ENCODE data around the gene THUMPD2.

- RRBS, result no CpG with 5 or more reads among the region's 9 CpGs
These were observed 57.7 kb upstream of the MAP4K3 start for GRCh38 chr2:39494622-39495321.

DNA sequence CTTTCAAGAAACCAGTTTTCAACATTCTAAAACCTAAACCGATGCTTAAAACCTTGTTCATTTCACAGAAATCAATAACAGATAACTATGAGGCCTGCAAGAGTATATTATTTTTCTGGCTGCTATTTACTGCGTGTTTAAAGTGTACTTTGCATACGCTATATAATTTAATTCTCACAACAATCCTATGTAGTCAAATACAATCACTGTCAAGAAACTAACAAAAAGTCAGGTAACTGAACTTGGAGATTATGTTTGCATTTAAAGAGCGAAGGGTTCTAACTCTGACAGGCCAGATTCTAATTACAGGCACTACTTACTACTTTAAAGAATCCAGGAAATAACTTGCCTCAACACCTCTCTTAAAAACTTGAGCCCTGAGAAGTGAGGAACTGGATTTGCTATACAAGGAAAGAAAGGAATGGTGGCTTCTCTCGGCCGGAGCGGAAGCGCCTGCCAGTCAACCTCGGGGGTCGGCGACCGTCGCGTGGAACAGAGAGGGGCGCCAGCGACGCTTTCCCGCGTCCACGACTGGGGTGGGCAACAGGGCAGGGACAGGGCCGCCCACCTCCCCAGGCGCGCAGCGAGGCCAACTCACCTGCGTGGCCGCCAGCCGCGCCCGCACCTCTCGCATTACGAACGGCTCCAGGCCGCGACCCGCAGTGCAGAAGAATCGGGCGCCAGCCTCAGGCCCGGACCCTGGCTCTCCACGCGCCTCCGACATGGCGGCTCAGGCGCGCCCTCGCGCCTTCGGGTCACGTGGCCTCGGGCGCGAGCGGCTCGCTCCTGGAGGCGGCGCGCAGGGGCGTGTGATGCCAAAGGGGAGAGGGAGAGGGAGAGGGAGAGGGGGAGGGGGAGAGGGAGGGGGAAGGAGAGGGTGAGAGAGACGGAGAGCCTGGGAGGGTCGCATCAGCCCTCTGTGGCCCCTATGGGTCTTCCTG lies at the start of gene THUMPD2:
THUMPD2 (minus strand) TSS at position 743 of the 941 bp plus-strand sequence.
- RRBS, result no CpG with 5 or more reads among the region's 59 CpGs

DNA sequence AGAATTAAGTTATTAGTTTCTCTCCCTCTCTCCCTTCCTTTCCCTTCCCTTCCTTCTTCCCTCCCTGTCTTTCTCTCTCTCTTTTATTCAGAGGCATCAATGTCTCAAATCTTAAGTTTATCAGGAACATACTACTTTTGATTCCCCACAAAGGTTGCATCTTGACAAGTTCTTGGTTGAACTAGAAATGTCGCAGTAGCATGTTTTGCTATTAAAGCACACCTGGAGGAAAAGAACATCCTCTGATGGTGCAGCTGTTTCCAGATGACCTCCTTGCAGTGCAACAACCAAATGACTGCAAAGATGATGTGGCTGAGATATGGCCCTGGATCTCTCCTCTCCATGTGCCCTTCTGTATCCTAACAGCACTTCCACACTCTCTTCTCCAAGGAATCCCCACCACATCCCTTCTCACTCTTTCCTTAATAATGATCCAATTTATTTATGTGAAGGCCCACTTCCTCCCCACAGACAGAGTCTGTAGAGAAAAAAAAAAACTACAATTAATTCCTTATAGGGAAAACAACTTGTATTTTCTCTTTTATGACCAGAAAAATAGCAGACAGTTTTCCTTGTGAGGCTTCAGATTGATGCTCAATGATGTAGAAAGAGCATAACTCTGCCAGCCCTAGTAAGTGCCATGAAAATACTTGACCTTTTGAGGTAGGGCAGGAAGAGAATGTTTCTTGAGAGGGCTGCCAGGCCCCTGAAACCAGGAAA lies 127.1 kb downstream of the SLC8A1 start:
- RRBS, result no CpG with 5 or more reads among the region's 1 CpG

- RRBS, result no CpG with 5 or more reads among the region's 3 CpGs
These were observed 50.0 kb downstream of the SLC8A1 start for GRCh38 chr2:40401755-40402362.

DNA sequence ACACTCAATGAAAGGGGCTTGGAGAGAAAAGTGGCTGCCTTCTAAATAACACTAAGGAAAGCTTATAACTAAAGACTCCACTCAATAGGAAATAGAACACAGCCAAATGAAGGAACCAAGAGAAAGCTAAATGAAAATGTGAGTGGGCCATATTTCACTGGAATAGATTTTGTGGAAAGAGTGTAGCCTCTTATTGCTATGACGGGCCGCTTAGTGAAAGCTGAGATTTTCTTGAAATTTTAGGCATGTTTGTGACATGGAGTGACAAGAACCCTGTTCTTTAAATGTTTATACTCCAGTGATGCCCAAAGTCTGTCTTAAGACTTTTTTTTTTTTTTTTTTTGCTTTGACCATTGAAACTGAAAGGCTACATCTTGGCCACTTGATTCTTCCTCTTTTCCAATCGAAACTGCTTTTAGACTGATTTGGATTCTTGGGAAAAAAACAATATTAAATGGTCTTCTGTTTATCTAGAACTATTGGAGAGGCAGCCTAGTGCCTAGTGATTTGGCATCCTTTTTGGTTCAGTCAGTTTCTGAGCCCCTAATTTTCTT lies 2.3 kb upstream of the SLC8A1 start:
- RRBS, result no CpG with 5 or more reads among the region's 3 CpGs

GRCh38 chr2:41610446-41610998 lies 437.3 kb upstream of the PKDCC start:
- RRBS, result no CpG with 5 or more reads among the region's 4 CpGs

GRCh38 chr2:41840481-41841658 lies 207.0 kb upstream of the PKDCC start:
- RRBS, result 3% methylated on average over 10 of the region's 56 CpGs

DNA sequence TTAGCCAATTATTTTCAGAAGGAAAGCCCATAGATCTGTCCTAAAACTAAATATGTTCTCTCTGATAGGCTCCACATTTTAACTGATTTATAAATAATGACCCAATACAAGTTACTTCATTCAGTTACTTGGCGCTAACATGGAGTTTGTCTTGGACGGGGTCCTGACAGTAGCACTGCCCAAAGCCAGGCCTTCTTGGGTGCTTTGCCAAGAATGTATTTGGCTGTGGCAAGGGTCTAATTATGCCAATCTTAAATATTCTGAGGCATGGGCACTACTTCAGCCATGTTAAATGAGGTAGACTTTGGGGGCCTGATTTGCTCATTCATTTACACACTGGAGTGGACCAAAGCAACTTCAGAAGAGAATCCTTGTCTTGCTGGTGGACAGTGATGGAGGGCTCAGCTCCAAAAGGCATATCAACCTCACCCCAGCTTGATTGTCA lies 135.0 kb upstream of the PKDCC start:
- RRBS, result no CpG with 5 or more reads among the region's 2 CpGs

- RRBS, result no CpG with 5 or more reads among the region's 19 CpGs
These were observed 81.2 kb upstream of the PKDCC start for GRCh38 chr2:41966274-41967345.

GRCh38 chr2:42046068-42046448 lies 1.8 kb upstream of the PKDCC start:
- RRBS, result no CpG with 5 or more reads among the region's 6 CpGs

- RRBS, result no CpG with 5 or more reads among the region's 2 CpGs
These were observed 12.8 kb downstream of the PKDCC start for GRCh38 chr2:42060649-42060955.

GRCh38 chr2:42116943-42117370 lies 52.2 kb upstream of the EML4 start:
- RRBS, result no CpG with 5 or more reads among the region's 4 CpGs

GRCh38 chr2:42129105-42129867 lies 39.9 kb upstream of the EML4 start:
- RRBS, result no CpG with 5 or more reads among the region's 4 CpGs

DNA sequence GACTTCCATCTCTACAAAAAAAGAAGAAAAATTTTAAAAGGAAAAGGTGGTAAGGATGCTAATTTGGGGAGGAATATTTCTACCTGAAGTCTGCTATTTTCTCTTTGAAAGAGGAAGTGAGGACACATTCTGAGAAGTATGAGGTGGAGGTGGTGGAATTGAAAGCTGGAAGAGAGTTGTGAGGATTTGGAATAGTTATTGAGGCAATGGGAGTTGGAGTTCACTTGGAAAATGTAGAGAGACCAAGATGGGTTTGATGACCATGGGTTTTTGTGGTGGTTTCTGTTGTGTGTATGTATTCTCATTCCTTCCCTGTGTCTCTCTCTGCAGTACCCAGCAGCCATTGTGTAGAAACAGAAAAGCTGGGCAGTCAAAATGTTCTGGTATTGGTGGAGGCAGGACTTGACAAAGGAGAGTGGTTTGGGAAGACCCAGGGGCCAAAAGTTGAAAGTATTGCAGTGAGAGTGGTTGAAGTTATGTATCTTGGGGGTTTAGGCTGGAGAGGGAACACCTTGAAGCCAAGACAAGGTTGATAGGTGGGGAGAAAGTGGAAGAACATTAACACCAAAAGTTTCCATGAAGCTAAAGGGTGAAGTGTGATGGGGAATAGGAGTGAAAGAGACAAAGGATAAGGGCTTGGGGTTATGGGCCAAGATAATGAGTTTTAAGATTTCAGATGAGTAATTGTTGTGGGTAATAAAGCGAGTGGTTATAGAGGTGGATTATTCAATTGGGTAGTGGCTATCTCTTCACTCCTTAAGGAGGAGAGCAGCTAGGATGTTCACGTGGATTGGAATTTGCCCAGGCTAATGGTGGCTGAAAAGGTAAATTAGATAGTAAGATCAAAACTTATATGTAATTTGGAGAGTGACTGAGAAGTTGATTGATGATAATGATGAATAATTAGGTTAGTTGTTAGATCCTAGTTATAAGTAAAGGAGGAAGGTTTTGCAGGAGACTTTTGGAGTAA lies 29.7 kb downstream of the EML4 start:
- RRBS, result no CpG with 5 or more reads among the region's 2 CpGs

DNA sequence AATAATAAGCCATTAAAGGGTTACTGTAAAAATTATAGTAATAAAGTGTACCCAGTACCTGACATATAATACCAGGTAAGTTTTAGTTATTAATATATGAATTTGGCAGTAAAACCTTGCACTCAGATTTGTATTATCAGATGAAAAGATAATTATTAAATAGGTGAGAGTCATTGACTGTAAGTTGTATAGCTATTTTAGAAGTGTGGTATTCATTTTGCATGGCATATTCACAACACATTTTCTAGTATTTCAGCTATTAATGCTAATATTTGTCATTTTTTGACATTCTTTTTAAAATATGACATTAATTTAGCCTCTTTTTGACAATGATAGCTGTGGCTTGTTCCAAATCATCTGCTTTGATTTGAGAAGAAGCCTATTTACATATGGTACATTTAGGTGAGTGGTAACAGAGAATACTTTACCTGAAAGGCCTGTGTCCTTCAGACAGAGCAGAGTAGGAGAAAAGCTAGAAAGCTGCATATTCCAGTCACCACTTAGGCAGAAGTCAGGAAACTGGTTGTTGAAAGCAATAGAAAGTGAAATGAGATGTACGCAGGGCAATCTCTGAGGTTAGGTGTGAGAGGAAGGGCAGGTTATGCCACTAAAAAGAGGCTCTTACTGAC lies 93.8 kb downstream of the COX7A2L start:
- RRBS, result no CpG with 5 or more reads among the region's 1 CpG

GRCh38 chr2:42359448-42360814 lies 1.1 kb downstream of the COX7A2L start:
- RRBS, result 1% methylated on average over 2 of the region's 31 CpGs

- RRBS, result no CpG with 5 or more reads among the region's 1 CpG
These were observed 11.7 kb downstream of the OXER1 start for GRCh38 chr2:42752252-42752575.

DNA sequence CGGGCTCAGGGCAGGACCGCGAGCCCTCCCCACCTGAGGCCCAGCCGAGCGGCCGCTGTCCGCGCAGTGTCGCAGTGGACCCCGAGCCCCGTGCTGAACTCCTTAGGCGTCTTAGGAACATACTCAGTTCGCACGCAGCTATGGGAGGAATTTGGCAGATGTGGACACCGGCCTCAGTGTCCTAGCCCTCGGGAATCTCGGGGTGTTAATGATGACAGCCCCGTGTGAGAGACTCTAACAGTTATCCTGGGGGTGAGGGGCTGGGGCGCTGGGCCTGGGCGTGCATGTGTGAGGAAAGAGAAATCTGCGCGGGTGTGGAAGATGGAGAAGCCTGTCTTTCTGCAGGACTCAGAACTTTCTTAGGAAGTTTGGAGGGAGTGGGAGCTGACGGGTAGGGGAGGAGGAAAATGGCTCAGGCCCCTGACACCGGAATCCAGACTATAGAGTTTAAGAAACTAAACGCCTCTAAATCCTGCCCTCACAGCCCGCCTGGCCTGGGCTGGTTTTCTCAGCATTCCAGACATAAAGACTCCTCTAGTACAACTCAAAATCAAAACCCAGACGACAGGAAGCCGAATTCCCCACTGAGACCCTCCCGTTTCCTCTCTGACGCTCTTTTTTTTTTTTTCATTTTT lies 969 bp upstream of the HAAO start:
- RRBS, result 6% methylated on average over 1 of the region's 30 CpGs

DNA sequence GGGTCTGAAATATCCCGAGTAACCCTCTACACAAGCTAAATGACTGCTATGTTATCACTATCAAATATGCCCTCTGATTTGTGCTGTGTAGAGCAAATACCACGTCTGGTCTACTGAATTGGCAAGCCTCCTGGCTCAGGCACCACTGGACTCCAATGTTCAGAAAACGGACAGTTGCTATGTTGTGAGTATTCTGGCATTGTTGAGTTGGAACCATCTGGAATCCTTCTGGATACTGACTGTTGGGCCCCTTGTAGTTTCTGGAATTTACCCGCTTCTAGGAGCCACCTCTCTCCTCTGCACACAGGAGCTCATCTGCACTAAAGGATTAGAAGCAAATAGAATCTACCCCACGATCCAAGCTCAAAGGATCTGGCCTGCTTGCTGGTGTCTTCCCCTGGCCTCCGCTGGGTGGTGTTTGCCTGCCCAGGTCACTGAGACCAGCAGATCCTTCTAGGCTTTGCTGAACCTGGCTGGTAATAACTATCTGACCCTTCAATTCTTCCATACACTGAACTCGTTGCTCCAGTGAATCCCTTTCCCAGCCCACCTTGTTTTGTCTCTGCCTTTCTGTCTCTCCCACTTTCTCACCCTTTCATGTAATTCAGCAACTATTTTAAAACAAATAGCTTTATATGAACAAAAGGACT lies 2.0 kb upstream of the HAAO start:
- RRBS, result no CpG with 5 or more reads among the region's 7 CpGs

GRCh38 chr2:42927028-42927482 lies 134.7 kb upstream of the HAAO start:
- RRBS, result 69% methylated on average over 3 of the region's 7 CpGs

Data from HGPS cell (cell line).